Left ventricle myocardium (tissue), 1 donor: ENCODE measurements around the genes TBC1D16 and CCDC40.

DNA sequence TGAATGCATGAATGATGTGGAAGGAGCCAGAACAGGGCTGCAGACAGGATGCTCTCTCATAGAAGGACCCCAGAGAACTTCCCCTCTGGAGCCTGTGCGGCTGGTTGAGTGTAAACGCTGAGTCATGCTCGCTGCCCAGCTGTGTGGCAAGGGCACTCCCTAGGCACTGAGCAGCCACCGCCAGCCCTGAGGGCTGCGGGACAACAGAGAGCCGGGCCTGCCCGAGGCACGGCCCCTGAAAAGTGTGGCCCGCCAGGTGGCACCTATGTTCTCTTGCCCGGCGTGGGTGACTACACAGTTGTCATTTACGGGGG is 94.6 kb upstream of the CBX4 start:
- PRO-cap = no peak

DNA sequence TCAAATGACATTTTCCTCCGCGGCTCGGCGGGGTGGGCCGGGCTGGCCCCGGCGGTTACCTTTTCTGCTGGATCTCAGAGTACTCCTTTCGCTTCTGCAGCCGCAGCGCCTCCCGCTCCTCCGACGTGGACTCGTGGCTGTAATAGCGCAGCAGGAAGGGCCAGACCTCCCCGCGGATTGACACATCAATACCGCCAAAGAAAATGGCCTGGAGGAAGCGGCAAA is 86.1 kb downstream of the TBC1D16 start:
- PRO-cap = no peak

GRCh38 chr17:79950734-79951154 is 84.9 kb downstream of the TBC1D16 start:
- PRO-cap = no peak

DNA sequence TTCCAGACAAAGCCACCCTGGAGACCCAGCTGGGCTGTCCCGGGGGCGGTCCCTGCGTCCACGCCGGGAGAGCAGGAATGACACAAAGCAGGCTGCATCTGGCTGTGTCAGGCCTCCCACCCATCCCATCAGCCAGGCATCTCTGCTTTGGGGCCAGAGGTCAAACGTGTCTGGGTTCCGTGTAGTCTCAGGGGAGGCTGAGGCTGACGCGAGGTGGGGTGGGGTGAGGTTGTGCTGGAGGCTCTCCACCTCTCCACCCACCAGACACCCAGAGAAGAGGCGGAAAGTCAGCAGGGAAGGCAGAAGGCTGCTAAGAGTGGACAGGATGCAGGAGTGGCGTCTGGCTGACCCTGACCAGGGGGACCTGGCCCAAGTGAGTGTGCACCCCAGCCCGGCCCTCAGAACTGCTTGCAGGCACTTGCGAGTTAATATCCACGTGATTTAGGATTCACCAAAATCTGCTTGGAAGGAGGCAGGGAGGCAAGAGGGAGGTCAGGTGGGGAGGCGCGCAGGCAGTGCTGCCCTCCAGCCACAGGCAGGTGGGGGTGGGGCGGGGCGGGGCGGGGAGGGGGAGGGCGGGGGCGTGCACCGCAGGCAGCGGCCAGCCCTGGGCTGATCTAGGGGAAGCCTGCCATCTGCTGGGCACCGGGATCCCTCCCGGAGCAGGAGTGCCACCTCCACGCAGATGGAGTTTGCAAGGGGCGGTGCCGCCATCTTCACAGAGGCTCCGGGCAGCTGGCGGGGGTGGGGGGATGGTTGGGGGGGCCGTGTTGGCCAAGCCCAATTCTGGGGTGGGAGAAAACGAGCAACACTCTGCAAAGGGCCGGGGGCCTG is 44.3 kb downstream of the TBC1D16 start:
- PRO-cap = unidirectional peak, plus-strand start at position 684 of the sequence

GRCh38 chr17:80034753-80035744 is 623 bp downstream of the TBC1D16 start:
- PRO-cap = bidirectional peak, plus-strand start at chr17:80035313, minus-strand start at chr17:80035175

GRCh38 chr17:80035745-80035925 is at the start of gene TBC1D16:
Gene TBC1D16, minus strand, starts transcription at chr17:80035872.
- PRO-cap = bidirectional peak, plus-strand start at chr17:80036008, minus-strand start at chr17:80035872

DNA sequence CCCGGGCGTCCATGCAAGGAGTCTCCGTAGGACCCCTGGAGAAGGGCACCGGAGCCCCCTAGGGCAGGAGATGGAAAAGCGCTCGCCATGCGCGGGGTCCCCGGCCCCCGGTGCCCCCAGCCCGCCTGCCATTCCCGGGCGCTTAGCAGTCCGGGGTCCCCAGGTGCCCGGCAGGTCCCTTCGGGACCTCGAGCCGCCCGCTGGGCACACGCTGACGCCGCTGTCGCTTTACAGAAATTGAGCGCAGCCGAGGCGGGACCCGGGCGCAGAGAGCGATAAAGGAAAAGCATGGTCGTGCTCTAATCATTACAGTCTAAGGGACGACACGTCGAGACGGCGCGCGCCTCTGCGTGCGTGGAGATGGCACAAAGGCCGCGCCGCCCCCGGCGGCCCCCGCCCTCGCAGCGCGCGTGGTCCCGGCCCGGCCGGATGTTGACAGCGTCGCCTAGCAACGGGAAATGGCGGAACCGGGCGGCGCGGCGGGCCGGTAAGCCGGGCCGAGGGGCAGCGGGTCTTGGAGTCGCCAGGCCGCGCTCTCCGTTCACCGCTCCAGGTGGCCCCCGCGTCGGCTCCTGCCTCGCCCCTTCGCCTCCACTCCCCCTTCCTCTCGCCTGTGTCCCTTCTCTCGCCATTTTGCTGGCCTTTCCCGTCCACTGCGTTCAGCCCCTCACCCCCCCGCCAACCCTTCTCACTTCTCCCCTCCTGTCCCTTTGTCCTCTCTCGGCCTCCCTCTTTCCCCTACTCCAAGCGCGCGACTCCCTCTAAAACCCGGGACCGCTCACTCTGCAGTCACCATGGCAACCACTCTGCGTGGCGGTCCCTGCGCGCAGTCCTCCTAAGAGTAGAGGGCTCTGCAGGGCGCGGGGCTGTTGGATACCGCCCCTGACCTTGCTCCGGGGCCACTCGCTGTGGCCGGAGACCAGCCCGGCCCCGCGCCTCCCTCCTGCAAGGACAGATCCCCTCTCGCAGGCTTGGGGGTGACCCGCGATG is at the start of gene CCDC40:
Gene CCDC40 (plus strand): TSS at position 438 of the 990 bp plus-strand sequence.
- PRO-cap = bidirectional peak, plus-strand start at position 448 of the sequence, minus-strand start at position 335 of the sequence

GRCh38 chr17:80135933-80136422 is 10.9 kb downstream of the EIF4A3 start:
- PRO-cap = no peak

- PRO-cap = no peak
These were observed 892 bp downstream of the EIF4A3 start for GRCh38 chr17:80145706-80146765.

DNA sequence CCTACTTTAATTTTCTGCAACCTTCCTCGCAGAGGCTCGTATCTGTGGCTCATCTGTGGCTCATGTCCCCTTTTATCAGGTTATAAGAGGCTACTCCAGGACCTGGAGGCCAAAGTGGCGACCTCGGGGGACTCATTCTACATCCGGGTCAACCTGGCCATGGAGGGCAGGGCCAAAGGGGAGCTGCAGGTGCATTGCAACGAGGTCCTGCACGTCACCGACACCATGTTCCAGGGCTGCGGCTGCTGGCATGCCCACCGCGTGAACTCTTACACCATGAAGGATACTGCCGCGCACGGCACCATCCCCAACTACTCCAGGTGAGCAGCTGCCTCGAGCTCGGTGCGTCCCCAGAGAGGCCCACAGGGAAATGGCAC is 18.0 kb downstream of the SGSH start:
- PRO-cap = no peak

DNA sequence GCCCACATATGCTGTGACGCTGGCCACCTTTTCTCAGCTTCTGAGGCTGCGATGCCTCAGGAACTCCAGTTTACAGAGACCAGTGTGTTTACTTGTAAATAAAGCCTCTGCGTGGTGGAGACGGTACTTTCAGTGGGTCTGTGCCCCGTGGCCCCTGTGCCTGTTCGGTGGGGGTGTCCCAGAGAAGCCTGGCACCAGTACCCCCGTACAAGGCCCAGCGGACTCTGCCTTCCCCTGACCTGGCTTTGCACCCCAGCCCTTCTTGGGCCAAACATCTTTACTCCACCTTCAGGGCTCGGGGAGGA is 11.3 kb downstream of the SGSH start:
- PRO-cap = no peak

DNA sequence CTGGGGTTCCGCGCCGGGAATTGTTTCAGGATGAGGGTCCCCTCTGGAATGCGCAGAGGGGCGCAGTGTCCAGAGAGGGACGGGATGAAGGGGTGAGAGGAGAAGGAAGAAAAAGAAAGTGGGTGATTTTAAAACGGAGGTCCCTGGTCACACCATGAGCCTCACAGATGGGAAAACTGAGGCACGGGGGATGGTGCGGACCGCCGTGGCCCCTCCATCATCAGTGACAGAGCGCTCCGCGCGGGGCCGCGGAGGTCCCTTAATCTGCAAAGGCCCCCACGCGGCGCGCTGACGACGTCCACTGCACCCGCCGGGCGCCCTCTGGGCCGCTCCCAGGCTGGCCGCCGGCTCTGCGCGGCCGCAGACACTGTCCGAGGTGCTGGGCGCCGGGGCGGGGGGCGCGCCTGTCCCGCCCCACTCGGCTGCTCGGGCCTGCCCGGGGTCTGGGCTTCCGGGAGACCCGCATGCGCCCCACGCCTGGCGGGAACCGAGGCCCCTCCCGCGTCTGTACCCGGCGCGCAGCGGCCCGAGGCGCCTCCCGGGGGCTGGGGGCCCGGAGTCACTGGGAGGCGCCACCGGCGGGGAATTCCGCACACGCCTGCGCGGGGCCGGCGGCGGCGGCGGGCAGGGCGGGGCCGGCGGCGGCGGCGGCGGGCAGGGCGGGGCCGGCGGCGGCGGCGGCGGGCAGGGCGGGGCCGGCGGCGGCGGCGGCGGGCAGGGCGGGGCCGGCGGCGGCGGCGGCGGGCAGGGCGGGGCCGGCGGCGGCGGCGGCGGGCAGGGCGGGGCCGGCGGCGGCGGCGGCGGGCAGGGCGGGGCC is 538 bp upstream of the RNF213 start:
- PRO-cap = bidirectional peak, plus-strand start at position 363 of the sequence, minus-strand start at position 323 of the sequence; bidirectional peak, plus-strand start outside the sequence, minus-strand start at position 561 of the sequence

GRCh38 chr17:80384643-80385232 is 30.2 kb upstream of the ENDOV start:
- PRO-cap = no peak

DNA sequence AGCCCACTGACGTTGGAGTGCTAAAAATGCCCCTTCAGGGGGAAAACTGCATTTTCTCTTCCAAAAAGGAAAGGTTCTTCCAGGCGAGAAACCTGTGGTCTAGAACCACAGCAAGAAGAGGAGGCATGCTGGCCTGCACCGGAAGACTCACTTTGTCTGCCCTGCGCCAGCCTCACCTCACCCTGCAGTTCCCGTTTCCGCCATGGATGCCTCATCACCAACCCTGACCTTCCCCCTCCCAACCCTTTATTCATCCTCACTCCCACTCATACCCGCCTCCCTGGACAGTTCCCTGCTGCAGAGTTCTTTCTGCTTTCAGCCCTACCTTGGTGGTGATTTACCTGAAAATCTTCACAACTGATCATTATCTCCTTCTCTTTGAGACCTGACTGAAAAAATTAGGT is 19.2 kb upstream of the ENDOV start:
- PRO-cap = no peak

GRCh38 chr17:80413502-80414621 is 1.1 kb upstream of the ENDOV start:
- PRO-cap = no peak

DNA sequence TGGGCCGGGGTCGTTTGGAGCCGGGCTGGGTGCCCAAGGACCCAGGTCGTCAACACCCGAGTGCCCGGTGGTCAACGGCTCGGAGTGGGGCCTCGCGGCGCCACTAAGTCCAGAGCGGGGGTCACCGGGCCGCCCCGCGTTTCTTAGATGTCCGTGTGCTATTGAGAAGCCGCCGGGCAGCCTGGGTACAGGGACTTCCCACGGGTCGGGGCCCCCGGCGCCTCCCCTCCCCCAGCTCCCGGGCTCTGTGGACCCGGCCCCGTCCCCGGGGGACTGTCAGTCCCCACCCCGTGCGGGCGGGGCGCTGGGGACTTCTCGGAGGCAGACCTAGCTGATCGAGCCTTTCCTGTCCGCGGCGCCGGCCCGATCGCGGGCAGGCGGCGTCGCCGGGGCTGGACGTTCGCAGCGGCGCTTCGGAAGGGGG is 613 bp upstream of the NPTX1 start:
- PRO-cap = no peak

- PRO-cap = no peak
These were observed 207.6 kb downstream of the RPTOR start for GRCh38 chr17:80752292-80752542.

DNA sequence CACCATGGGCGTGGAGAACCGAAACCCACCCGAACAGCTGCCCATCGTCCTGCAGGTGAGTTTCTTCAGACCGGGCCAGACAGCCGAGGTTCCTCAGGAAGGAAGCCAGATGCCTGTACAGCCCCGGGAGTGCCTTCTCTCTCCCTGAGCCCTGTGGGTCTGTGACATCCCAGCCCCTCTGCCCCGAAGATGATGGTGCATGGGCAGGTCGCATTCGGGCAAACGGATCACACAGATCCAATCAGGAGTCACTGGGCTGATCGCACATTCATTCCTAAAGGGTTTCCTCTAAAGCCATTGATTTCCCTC is 145.2 kb upstream of the CHMP6 start:
- PRO-cap = no peak

DNA sequence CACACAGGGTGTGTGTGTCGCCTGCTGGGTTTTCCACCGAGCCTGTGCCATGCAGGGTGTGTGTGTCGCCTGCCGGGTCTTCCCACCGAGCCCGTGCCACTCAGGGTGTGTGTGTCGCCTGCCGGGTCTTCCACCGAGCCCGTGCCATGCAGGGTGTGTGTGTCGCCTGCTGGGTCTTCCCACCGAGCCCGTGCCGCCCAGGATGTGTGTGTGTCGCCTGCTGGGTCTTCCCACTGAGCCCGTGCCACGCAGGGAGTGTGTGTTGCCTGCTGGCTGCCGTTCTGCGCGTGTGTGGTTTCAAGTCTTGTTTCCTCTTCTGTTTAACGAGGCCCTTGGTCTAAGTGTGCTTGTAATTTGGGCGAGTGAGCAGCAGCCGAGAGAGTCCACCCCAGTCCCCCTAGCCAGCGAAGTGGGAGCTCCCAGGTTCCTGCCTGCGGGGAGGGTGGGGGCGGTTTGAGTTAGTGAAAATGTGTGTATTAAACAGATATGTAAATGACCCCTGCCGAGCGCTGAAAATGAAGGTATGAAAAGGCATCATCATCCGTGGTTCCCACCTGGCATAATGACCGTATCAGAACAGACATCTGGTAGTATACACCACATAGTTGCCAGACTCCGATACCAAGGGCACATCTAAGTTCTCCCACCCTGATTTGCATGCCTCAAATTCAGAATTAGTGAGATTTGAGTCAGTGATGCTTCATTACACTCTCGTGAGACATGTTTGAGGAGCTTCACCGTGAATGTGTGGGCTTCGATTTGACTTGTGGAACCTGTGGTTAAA is 114.6 kb upstream of the CHMP6 start:
- PRO-cap = no peak

DNA sequence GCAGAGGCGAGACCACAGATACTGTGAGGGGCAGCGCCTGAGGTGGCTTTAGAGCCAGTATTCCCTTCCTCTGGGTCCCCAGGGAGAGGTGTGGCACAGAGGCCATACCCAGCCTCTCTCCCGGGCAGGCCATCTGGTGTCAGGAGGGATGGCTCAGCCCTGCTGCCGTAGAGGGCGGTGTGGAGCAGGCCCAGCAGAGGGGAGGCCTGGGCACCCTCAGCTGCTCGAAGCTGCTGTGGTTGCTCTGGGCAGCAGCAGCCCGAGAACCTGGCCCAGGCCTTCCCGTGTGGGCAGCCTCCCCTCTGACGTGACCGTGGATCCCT is 32.8 kb upstream of the CHMP6 start:
- PRO-cap = no peak